Hepatocyte (in vitro differentiated cells and primary cell): ENCODE data around the genes FGF11, CHRNB1, EIF4A1 and CYB5D1.

- RAMPAGE, long total RNA: no peak
- RRBS: no CpG with 5 or more reads among the region's 5 CpGs
These were observed 2.0 kb downstream of the GPS2 start for GRCh38 chr17:7312947-7313716.

DNA sequence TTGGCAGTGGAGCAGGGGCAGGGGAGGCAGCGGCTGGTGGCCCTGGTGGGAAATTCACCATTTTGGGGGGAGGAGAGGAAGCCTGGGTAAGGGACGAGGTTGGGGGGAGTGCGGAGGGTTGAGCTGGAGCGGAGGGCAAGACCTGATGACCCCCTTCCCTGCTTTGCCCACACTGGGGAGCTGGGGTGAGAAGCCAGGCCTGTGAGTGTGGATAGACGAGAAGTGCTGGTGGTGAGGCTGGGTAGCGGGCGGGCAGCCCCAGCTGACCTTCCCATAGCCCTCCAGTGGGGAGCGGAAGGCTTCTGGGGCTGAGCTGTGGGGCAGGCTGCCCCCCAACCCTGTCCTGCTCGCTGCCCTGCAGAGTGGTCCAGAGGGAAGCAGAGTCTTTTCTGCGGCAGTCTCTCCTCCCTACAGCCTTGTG, 3.6 kb downstream of the NLGN2 start:
- RAMPAGE, long total RNA: no peak
- RRBS: no CpG with 5 or more reads among the region's 10 CpGs

DNA sequence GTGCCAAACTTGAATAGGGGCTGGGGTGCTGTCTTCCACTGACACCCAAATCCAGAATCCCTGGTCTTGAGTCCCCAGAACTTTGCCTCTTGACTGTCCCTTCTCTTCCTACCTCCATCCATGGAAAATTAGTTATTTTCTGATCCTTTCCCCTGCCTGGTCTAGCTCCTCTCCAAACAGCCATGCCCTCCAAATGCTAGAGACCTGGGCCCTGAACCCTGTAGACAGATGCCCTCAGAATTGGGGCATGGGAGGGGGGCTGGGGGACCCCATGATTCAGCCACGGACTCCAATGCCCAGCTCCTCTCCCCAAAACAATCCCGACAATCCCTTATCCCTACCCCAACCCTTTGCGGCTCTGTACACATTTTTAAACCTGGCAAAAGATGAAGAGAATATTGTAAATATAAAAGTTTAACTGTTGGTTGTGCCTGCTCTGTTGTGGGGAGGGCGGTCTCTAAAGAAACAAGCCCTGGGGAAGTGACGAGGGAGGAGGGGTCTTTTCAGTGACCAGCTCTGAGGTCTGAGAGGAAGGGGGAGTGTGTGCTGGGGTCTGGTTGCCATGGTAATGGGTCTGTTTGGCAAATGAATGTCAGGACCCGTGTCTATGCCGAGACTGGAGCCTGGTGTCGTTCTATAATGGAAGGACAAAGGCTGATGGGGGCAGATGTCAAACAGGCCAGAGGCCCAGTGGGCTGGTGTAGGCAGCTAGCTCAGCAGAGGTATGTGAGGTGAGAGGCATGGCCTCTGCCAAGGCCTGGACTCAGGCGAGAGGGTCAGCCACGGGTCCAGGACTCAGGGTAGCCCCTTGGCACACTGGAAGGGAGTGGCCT, 470 bp upstream of the SPEM1 start:
- RAMPAGE, long total RNA: no peak
- RRBS: no CpG with 5 or more reads among the region's 10 CpGs

- RAMPAGE, long total RNA: no peak
- RRBS: 7% methylated on average over 22 of the region's 50 CpGs
These were observed at the start of gene FGF11 for GRCh38 chr17:7438899-7439988. Gene FGF11 (plus strand): TSS chr17:7439512.

DNA sequence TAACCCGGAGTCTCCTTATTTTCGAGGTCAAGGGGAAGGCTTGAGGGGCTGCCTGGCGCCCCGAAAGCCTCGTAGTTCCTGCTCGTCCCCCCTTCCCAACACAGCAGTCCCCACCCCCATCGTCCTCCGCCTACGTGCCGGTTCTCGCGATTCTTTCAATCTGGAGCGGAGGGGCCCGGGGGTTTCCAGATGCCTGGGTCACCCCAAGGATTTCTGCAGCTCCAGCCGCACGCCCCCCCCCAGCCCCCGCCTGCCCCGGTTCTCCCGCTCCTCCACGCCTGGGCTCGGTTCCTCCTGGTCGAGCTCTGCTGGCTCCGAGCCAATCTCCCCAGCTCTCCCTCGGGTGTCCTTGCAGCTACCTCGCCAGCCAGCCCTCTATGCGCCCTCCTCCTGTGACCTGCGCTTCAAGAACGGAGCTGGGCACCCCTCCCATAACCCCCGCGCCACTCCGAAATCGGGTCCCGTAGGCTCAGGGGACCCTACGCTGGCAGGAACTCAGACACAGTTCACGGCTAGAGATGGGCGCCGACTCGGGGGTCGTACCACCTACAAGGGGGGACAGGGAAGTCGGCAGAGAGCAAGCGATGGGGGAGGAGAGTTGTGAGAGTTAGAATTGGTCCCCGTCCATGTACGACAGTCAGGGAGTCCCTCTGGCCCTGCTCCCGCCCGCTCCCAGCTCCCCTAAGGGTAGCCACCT, 825 bp downstream of the FGF11 start:
- RAMPAGE, long total RNA: no peak
- RRBS: 4% methylated on average over 6 of the region's 45 CpGs

- RAMPAGE, long total RNA: no peak
- RRBS: 13% methylated on average over 5 of the region's 19 CpGs
These were observed at the start of gene CHRNB1 for GRCh38 chr17:7444694-7445175. Gene CHRNB1 (plus strand): TSS chr17:7445061.

GRCh38 chr17:7448436-7448909, 3.6 kb downstream of the CHRNB1 start:
- RAMPAGE, long total RNA: no peak
- RRBS: no CpG with 5 or more reads among the region's 7 CpGs

DNA sequence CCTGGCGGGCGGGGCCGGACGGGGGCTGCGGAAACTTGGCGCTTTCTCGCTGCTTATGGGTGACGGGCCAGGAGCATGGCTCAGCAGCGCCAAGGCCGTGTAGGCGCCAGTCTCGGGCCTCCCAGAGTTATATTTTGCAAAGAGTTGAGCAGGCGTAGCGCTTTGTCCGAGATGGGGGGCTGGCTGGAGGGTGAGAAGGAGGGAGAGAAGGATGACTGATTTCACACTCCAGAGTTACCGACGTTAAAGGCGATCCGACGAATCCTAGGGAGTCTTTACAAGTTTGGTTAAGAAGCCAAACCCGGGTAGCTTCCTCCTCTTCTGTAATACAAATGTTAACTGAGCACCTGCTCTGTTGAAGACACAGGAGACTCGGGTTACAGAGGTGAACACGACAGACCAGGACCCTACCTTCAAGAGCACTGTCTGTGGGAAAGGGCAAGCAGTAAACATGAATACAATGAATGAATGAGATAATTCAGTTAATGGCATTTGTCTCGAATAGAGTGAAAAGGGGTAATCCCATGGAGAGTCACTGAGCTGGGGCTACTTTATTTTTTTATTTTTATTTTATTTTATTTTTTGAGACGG, 3.7 kb downstream of the SLC35G6 start:
- RAMPAGE, long total RNA: no peak
- RRBS: 4% methylated on average over 3 of the region's 25 CpGs

DNA sequence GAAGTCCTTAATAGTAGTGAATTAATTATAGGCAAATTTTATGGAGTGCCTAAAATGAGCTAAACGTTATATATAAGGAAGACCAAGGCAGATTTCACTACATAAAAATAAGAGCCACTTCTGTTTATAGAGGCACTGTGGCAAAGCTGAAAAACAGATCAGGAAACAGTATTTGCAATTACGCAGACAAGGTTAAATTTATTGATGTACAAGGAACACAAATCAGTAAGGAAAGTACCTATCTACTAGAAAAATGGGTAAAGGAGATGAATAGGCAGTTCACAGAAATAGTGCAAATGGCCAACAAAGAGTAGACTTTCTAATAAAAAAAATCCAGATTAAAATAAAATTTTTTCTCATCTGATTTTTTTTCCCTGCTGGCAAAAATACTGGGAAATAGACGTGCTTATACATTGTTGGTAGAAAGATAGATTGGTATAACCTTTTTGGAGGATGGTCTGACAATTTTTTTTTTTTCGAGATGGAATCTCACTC, 5.4 kb downstream of the SLC35G6 start:
- RAMPAGE, long total RNA: no peak
- RRBS: no CpG with 5 or more reads among the region's 4 CpGs

DNA sequence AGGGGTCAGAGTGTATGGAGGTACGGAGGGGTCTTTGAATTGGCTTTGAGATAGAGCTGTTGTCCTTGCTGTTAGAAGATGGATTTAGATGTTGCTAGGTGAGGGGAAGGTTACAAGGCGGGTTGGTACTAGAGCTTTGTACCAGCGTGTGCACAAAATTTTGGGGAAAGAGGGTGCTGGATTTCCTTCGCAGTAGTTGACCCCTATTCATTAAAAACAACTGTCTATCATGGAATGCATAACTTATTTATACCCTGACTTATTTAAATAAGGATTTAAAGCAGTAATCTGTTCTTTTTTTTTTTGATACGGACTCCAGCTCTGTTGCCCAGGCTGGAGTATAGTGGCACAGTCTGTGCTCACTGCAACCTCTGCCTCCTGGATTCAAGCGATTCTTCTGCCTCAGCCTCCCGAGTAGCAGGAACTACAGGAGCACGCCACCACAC, 9.7 kb downstream of the SLC35G6 start:
- RAMPAGE, long total RNA: no peak
- RRBS: no CpG with 5 or more reads among the region's 8 CpGs

DNA sequence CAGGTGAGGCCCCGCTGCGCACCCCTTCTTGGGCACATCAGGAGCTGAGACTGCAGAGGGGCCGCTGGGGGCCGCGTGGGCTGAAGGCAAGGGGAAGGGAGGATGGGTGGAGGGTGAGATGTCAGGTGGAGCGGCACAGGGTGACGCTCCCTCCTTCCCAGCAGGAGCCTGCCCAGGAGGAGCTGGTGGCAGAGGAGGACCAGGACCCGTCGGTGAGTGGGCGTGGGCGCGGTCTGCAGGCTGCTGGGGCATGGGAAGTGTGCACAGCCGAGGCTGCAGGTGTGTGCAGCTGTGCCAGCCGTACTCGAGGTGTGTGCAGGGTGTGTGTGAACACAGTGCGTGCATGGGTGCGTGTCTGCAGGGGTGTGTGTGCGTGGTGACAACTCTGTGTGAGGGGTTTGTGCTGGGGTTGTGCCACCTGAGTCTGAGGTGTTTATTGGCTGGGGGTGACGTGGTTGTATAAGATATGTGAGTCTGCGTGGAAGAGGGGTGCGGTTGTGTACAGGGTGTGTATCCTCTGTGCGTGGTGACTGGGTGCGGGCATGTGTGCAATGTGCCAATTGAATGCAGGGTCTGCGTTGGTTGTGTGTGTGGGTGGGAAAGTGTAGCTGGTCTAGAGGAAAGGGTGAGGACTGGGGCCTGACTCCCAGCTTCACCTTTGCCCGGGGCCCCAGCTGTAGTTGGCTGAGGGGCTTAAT, 601 bp downstream of the TNFSF12 start:
- RAMPAGE, long total RNA: no peak
- RRBS: no CpG with 5 or more reads among the region's 25 CpGs

- RAMPAGE, long total RNA: start-site peak on the plus strand at chr17:7572825-7572830, 856 and 456 reads in 2 replicates
- RRBS: 2% methylated on average over 32 of the region's 63 CpGs
These were observed at the start of gene EIF4A1 for GRCh38 chr17:7572266-7573121. Gene EIF4A1 (plus strand): TSS chr17:7572825.

GRCh38 chr17:7575271-7576098, 2.9 kb downstream of the EIF4A1 start:
- RAMPAGE, long total RNA: no peak
- RRBS: no CpG with 5 or more reads among the region's 7 CpGs

- RAMPAGE, long total RNA: no peak
- RRBS: no CpG with 5 or more reads among the region's 17 CpGs
These were observed 2.1 kb upstream of the CD68 start for GRCh38 chr17:7576964-7578103.

GRCh38 chr17:7585639-7586229, 2.1 kb downstream of the MPDU1 start:
- RAMPAGE, long total RNA: no peak
- RRBS: no CpG with 5 or more reads among the region's 5 CpGs

GRCh38 chr17:7627925-7628287, 285 bp upstream of the SAT2 start:
- RAMPAGE, long total RNA: no peak
- RRBS: no CpG with 5 or more reads among the region's 11 CpGs

DNA sequence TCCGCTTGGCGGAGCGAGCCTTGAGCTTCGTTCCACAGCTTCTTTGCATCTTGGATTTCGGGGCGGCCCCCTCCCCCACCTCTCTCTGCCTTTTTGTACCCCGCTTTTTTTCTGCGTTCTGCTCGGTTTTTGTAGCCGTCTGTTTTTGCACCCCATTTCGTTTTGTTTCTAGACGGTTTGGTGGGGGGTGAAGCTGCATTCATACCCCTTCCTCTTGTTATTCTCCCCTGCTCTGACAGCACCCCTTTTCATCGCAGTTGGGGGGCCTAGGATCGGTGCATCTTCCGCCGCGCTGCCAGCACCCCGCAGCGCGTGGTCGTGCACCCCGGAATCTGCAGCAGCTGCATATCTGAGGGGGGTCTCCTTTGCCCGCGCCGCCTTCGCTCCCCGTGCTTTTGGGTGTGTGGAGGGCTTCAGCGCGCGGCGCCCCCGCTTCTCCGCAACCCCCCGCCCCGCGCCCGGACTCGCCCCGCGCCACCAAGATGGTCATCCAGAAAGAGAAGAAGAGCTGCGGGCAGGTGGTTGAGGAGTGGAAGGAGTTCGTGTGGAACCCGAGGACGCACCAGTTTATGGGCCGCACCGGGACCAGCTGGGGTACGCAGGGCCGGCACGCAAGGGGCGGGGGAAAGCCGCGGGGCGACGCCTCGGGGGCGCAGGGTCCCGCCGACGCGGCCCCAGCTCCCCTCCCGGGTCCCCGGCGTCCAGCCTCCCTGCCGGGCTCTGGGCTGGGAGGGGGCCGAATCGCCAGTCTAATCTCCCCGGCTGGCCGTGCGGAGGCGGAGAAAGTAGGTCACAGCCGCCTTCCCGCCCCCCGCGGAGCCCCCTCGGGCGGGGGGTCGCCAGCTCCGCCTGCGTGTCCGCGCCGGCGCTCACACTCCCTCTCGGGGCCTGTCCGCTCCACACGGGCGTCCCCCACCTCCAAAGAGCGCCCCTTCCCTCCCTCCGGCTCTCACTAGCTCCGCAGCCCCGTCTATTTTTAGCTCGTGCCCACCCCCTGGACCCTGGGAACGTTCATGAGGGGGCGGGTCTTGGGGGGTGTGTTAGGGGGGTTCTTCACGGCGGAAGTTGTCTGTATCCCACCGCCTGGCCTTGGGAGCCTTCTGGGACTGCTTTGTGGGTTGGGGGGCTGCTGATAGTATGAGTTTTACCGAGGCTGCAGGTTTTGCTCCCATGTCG, 699 bp downstream of the ATP1B2 start:
- RAMPAGE, long total RNA: no peak
- RRBS: 3% methylated on average over 19 of the region's 99 CpGs

DNA sequence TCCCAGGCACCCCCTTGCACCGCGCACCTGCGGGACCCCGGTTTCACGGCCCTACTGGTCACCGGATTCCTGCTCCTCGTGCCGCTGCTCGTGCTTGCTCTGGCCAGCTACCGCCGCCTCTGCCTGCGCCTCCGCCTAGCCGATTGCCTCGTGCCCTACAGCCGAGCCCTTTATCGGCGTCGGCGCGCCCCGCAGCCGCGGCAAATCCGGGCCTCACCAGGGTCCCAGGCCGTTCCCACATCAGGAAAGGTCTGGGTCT, 517 bp downstream of the TMEM88 start:
- RAMPAGE, long total RNA: no peak
- RRBS: no CpG with 5 or more reads among the region's 26 CpGs

- RAMPAGE, long total RNA: no peak
- RRBS: 1% methylated on average over 11 of the region's 27 CpGs
These were observed at the start of gene CYB5D1 for GRCh38 chr17:7857815-7858155. Gene CYB5D1 (plus strand): TSS chr17:7858003.

DNA sequence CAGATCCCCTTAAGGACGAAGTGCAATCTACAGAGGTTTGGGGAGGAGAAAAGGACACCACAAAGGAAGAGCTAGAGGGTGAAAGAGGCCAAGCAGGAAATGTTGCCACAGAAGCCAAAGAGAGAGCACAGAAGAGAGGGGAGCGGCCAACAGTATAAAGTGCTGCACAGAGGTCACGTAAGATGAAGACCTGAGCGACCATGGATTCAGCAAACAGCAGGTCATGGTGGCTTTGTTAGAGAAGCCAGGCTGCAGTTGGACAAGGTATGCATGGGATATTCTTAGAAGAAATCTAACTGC, 10.3 kb downstream of the CYB5D1 start:
- RAMPAGE, long total RNA: no peak
- RRBS: no CpG with 5 or more reads among the region's 4 CpGs